ENCODE data around the gene TBC1D21.

GRCh38 chr15:72203135-72203949 is 5.8 kb upstream of the GRAMD2A start:
- PRO-cap, 5 experiments: no peak in any of the 5 experiments
- RAMPAGE, long total RNA, 2 experiments: no peak in any of the 2 experiments
- RRBS: no CpG with 5 or more reads among the region's 8 CpGs

GRCh38 chr15:72210269-72210595 is 12.6 kb upstream of the GRAMD2A start:
- PRO-cap, 5 experiments: no peak in any of the 5 experiments
- RAMPAGE, long total RNA, 2 experiments: no peak in any of the 2 experiments
- RRBS: no CpG with 5 or more reads among the region's 12 CpGs

GRCh38 chr15:72227753-72227930 is 3.3 kb downstream of the PKM start:
- PRO-cap, 5 experiments: no peak in any of the 5 experiments
- RAMPAGE, long total RNA, 2 experiments: no peak in any of the 2 experiments
- RRBS: no CpG with 5 or more reads among the region's 2 CpGs

DNA sequence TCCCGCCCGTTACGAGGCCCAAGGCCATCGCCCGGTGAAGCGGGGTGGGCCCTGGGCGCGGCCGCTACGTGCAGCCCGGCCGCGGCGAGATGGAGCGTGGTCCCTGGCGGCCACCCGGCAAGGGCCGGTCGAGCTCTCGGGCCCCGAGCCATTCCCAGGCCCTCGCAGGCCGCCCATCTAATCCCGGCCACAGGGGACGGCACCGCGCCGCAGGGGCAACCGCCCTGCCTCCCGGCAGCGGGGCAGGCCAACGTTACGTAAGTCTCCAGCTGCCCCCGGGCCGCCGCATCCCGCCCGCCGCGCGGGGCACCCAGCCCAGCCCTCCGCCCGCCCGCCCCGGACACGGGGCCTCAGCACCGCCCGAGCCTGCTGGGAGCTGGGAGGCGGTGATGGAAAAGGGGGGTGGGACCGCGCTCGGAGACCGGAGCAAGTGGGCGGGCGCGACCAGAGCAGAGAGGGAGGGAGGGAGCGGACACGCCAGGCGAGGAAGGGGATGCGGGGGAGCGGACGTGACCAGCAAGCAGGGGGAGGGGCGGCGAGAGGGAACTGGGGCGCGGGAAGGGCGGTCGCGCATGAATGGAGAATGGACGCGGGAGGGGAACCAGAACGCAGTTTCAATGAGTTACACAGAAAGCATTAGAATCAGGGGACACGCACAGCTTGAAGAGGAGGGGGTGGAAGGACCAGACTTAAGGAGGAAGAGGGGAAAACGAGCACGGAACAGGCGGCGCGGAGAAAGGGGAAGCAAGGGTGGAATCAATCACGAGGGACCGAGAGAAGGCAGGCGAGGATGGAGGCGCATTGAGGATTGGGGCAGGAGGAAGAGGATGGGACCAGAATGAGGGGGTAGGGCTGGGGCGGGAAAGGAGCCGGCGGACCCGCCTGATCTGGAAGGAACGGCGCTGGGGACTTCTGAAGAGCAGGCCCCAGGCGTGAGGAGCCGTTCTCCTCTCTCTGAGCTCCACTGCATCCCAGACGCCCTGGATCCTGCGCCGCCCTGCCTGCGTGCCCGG is 666 bp downstream of the PKM start:
- PRO-cap, 5 experiments: peak in 5 of 5 experiments; most common plus-strand start position 447 of the sequence (in 2); most common minus-strand start position 342 of the sequence (in 3)
- RAMPAGE, long total RNA, 2 experiments: no peak in any of the 2 experiments
- RRBS: 2% methylated on average over 52 of the region's 95 CpGs

- PRO-cap, 5 experiments: no peak in any of the 5 experiments
- RAMPAGE, long total RNA, 2 experiments: no peak in any of the 2 experiments
- RRBS: no CpG with 5 or more reads among the region's 2 CpGs
Observed at GRCh38 chr15:72257526-72258375, 14.6 kb downstream of the PARP6 start.

DNA sequence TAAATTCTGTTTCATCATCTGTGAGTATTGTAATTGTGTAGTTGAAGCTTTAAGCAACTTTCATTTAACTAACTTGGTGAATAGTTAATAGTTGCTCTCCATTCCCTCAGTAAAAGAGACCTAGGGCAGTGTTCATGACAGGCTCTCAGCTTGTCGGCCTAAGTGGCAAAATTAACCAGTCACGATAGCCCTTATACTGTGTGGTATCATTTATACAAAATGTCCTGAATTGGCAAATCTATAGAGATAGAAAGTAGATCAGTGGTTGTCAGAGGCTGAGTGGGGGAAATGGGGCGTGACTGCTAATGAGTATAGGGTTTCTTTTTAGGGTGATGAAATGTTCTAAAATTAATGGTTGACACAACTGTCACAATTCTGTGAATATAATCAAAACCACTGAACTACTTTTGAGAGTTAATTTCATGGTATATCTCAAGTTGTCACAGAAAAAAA is 20.8 kb downstream of the ARIH1 start:
- PRO-cap, 5 experiments: no peak in any of the 5 experiments
- RAMPAGE, long total RNA, 2 experiments: no peak in any of the 2 experiments
- RRBS: no CpG with 5 or more reads among the region's 3 CpGs

DNA sequence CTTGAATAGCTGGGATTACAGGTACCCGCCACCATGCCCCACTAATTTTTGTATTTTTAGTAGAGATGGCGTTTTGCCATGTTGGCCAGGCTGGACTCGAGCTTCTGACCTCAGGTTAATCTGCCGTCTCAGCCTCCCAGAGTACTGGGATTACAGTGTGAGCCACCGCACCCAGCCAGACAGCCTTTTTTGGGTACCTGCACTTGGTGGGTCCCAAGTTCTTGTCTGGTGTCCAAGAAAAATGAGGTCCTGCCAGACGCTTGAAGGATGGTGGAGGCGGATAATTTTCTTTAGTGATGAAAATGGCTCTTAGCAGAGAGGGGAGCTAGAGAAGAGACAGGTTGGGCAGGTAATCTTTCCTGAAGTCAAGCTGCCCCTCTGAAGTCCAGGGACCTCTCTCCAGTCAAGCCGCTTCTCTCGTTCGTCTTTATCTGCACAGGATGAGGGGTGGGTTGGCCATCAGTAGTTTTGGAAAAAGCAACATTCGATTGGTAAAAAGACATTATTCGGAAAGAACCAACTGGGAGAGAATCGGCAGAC is 30.1 kb downstream of the ARIH1 start:
- PRO-cap, 5 experiments: no peak in any of the 5 experiments
- RAMPAGE, long total RNA, 2 experiments: no peak in any of the 2 experiments
- RRBS: no CpG with 5 or more reads among the region's 13 CpGs

DNA sequence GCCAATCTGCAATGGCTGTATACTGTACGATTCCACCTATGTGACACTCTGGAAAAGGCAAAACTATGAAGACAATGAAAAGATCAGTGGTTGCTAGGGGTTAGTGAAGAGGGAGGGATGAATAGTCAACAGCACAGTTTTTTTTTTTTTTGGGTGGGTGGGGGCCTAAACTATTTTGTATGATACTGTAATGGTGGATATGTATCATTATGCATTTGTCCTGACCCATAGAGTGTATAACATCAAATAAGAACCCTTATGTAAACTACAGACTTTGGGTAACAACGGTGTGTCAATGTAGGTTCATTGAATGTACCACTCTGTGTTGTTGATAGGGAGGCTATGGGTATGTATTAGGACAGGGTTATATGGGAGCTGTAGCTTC is 49.2 kb downstream of the ARIH1 start:
- PRO-cap, 5 experiments: no peak in any of the 5 experiments
- RAMPAGE, long total RNA, 2 experiments: no peak in any of the 2 experiments
- RRBS: no CpG with 5 or more reads among the region's 2 CpGs

DNA sequence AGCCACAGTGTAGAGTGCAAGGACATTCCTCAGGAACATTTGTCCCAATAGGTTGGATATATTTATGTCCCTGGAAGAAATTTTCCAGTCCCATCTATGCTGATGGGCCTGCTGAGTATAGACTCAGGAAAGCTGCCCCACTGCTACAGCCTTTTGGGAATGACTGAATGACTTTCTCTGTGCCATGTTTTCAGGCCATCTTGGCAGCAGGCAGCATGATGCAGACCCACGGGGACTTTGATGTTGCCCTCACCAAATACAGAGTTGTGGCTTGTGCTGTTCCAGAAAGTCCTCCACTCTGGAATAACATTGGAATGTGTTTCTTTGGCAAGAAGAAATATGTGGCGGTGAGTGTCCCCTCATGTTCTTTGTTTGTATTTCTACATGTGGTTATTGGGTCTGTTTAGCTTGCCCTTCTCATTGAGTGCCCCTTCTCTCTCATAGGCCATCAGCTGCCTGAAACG is 45.1 kb downstream of the BBS4 start:
- PRO-cap, 5 experiments: no peak in any of the 5 experiments
- RAMPAGE, long total RNA, 2 experiments: no peak in any of the 2 experiments
- RRBS: no CpG with 5 or more reads among the region's 3 CpGs

DNA sequence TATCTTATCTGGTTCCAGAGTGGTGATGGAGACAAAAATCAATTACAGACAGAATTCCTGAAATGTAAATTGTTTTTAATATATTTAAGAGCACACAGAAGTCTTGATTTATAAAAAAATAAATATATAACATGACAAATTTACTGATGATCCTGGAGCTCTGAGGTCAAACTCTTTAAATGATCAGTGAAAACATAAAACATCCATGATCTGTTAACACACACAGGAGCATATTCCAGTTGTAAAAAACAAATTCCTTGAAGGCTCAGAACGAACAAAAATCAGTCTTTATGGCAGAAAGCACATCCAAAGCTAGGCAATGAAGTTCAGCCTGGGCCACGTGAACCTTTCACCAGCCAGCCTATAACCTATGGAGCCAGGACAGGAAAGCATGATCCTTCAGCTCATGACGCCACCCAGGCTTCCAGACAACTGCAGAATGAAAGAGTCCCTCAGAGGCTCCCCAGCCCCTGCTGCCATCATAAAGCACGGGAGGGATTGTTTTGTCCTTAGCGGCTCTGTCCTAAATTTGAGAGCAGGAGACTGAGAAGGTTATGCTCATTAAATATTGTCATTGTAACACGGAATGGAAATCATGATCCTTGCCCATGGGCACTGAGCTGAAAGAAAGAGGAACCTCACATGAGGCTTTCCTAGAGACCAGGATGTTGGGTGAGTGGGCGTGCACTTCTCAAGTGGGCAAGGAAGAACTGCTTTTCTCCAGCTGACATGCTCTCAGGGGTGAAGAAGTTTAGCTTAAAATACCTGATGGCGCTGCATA is 32.1 kb downstream of the ADPGK start:
- PRO-cap, 5 experiments: no peak in any of the 5 experiments
- RAMPAGE, long total RNA, 2 experiments: no peak in any of the 2 experiments
- RRBS: no CpG with 5 or more reads among the region's 8 CpGs

GRCh38 chr15:72785200-72786195 is 1.9 kb upstream of the ADPGK start:
- PRO-cap, 5 experiments: no peak in any of the 5 experiments
- RAMPAGE, long total RNA, 2 experiments: no peak in any of the 2 experiments
- RRBS: no CpG with 5 or more reads among the region's 7 CpGs

GRCh38 chr15:73052984-73053594 is 826 bp downstream of the NEO1 start:
- PRO-cap, 5 experiments: peak in 4 of 5 experiments; most common plus-strand start chr15:73053388 (in 4); most common minus-strand start chr15:73053079 (in 1)
- RAMPAGE, long total RNA, 2 experiments: no peak in any of the 2 experiments
- RRBS: no CpG with 5 or more reads among the region's 24 CpGs

DNA sequence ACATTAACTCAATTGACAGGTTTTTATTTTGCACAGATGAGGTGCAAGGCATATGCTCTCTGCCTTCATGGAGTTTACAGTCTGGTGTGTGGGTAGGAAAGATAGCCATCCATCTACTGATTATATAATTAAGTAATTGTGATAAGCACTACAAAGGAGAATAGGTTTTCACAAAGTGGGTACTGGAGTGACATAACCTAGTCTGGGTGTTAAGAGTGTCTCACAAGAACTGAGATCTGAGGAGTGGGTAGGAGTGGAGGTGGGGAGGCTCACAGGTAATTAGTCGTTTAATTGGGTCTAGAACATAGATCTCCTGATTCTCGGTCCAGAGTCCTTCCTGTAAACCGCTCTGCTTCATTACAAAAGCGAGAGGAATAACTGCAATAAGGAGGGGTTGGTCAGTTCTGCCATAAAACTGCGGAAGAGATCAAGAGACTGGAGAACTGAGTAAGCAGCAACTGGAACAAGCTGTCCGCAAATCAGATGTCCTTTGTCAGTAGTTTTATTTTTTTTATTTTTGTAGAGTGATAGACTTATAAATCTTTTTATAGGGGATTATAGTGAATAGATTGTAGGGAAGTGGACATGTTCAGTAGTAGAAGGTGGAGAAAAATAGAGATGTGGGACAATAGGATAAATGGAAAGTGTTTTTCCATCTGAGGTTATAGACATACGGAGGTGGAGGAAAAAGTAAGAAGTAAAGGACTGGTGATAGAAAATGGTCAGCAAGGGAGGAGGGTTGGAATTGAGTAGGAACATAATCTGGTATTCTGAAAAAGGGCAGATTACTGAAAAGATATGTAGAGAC is 2.3 kb downstream of the NEO1 start:
- PRO-cap, 5 experiments: no peak in any of the 5 experiments
- RAMPAGE, long total RNA, 2 experiments: no peak in any of the 2 experiments
- RRBS: no CpG with 5 or more reads among the region's 7 CpGs

DNA sequence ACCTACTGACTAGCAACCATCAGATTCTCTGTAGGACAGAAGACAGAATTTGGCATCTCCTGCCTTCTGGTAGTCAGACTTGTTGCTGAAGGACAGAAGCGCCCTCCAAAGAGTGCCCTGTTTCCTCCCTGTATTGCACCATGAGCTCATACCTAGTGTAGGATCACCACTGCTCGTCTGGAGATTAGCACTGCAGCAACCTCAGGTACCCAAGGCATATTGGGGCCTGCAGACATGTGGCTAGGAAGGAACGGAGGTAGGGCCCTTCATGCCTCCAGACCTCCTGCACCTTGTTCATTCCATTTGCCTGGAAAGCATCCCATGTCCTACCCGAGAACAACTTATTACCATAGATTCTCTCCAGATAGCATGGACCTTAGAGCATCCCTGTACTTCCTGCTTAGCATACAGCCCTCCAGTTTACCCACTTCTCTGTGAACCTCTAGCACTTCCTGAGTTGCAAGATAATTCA is 78.0 kb downstream of the NPTN start:
- PRO-cap, 5 experiments: no peak in any of the 5 experiments
- RAMPAGE, long total RNA, 2 experiments: no peak in any of the 2 experiments
- RRBS: no CpG with 5 or more reads among the region's 4 CpGs

DNA sequence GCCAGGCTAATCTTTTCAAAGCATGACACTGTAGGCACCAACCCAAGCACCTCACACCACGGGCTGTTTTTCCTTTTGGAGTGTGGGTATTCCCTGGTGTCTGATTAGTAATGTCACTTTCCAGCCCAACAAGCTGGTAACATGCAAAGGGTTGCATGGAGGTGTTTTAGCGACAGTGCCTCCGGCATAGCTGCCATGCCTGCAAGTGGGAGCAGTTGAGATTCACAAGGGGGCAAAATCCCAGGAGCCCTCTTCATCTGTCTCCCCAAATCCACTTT is 68.3 kb downstream of the NPTN start:
- PRO-cap, 5 experiments: no peak in any of the 5 experiments
- RAMPAGE, long total RNA, 2 experiments: no peak in any of the 2 experiments
- RRBS: no CpG with 5 or more reads among the region's 3 CpGs

GRCh38 chr15:73571977-73572176 is 61.3 kb downstream of the NPTN start:
- PRO-cap, 5 experiments: no peak in any of the 5 experiments
- RAMPAGE, long total RNA, 2 experiments: no peak in any of the 2 experiments
- RRBS: no CpG with 5 or more reads among the region's 4 CpGs

DNA sequence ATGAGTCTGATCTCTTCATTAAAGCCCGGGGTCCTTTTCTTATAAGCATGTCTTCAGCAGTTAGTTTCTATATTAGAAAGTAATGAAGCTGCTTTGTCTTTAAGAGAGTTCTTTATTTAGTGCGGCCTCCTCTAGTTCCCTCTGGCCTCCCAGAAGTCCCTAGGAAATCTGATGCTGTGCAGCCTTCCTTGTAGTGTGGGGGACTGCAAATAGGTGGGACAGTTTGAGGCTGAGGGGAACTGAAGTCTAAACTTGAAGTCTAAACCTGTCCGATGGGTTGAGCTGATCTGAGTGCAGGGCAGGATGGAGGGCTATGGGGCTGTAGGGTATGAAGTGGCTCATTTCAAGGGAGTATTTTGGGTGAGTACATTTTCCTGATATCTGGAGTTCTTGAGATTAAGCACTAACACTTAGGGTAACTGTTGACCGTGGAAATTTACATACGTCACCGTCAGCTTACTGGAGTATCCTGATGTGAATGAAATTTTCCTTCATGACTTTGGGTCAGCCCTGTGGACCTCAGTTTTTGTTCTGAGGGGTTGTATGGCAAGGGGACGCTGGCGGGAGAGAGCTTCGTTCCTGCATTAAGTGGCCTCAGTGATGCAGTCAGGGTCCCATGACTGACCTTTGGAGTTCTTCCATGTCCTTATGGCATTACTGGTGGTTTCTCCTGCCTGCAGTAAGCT is 1.5 kb downstream of the CD276 start:
- PRO-cap, 5 experiments: no peak in any of the 5 experiments
- RAMPAGE, long total RNA, 2 experiments: no peak in any of the 2 experiments
- RRBS: no CpG with 5 or more reads among the region's 9 CpGs

DNA sequence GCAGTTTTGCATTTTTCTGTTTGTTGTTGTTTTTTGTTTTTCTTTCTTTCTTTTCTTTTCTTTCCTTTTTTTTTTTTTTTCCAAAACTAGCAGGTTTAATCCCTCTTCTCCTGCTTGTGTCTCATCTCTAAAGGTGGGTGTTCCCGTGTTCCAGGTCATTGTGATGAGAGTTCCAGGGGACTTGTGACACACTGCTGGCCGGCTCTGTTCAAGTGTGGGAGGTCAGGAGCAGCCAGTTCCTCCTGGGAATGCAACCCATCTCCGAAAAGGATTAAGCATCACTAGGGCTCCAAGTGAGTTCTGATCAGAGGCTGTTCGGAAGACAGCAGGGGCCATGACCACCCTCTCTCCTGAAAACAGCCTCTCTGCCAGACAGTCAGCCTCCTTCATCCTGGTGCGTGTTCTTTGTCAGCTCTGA is at the start of gene TBC1D21:
TSS of gene TBC1D21 (plus strand) at position 189 of the 418 bp plus-strand sequence.
- PRO-cap, 5 experiments: no peak in any of the 5 experiments
- RAMPAGE, long total RNA, 2 experiments: no peak in any of the 2 experiments
- RRBS: no CpG with 5 or more reads among the region's 5 CpGs

GRCh38 chr15:73927475-73928607 is 1.6 kb downstream of the LOXL1 start:
- PRO-cap, 5 experiments: peak in 1 of 5 experiments; most common minus-strand start chr15:73927940 (in 1)
- RAMPAGE, long total RNA, 2 experiments: no peak in any of the 2 experiments
- RRBS: 5% methylated on average over 37 of the region's 81 CpGs

- PRO-cap, 5 experiments: no peak in any of the 5 experiments
- RAMPAGE, long total RNA, 2 experiments: no peak in any of the 2 experiments
- RRBS: no CpG with 5 or more reads among the region's 19 CpGs
Observed at GRCh38 chr15:73972804-73973327, 19.2 kb downstream of the STOML1 start.

Data from liver (tissue), 9 donors.